A673 (cell line): ENCODE measurements around the genes IZUMO4, TIMM13 and GNG7.

DNA sequence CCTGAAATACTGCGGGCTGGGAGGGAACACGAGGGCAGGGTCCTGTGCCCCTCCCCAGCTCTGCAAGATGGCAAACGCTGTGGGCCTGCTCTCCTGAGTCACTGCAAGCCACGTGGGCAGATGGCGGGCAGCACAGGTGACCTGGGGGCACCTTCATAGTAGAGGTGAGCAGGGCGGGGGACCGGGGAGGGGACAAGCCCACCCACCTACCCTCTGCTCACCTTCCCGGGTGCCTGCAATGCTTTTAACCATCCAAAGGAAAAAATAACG lies 12.0 kb downstream of the MKNK2 start:
- PRO-cap = no peak

GRCh38 chr19:2039418-2039975 lies 11.5 kb downstream of the MKNK2 start:
- PRO-cap = no peak

GRCh38 chr19:2059057-2060280 lies 8.4 kb upstream of the MKNK2 start:
- PRO-cap = no peak

- PRO-cap = bidirectional peak, plus-strand start at chr19:2060971, minus-strand start at chr19:2060965; bidirectional peak, plus-strand start at chr19:2061733, minus-strand start at chr19:2061475
These were observed 9.8 kb upstream of the MKNK2 start for GRCh38 chr19:2060523-2061597.

- PRO-cap = no peak
These were observed 20.1 kb upstream of the MKNK2 start for GRCh38 chr19:2070875-2071736.

DNA sequence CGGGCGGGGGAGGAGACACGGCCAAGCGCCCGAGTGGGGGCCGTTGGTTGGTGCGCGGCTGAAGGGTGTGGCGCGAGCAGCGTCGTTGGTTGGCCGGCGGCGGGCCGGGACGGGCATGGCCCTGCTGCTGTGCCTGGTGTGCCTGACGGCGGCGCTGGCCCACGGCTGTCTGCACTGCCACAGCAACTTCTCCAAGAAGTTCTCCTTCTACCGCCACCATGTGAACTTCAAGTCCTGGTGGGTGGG lies at the start of gene IZUMO4:
Gene IZUMO4, plus strand, starts transcription at position 85 of the 246 bp plus-strand sequence.
- PRO-cap = unidirectional peak, plus-strand start at position 196 of the sequence

DNA sequence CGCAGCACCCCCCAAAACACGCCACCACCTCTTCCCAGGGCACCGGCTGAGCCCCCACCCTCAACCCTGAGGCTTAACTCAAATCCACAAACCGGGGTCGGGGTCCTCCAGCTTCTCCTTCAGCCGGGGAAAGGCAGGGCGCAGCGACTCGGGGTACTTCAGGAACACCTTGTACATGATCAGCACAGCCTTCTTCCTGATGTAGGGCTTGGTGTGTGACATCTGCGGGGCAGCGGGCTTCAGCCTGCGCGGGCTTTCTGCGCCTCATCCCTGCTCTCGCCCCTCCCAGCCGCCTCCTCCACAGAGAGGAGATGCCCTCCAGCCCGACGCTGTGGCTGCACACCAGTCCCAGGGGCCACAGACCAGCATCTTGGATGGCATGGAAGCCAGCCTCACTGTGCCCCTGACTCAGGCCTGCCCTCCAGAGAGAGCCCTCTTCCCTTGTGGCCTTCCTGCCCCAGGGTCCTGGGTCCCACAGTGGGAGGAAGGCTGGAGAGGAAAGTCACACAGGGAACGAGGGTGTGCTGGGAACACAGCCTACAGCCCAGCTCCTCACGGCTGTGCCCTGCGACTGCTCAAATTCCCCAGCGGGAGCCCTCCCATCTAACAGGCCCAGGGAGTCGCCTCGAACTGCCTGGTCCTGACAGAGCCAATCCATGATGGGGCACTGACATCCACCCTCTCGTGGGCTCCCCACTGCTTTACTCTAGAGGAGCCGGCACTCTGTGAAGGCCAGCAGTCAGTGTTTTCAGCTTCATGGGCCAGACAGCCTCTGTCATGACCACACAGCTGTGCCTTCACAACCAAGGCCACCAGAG lies 20.8 kb downstream of the AP3D1 start:
- PRO-cap = no peak

DNA sequence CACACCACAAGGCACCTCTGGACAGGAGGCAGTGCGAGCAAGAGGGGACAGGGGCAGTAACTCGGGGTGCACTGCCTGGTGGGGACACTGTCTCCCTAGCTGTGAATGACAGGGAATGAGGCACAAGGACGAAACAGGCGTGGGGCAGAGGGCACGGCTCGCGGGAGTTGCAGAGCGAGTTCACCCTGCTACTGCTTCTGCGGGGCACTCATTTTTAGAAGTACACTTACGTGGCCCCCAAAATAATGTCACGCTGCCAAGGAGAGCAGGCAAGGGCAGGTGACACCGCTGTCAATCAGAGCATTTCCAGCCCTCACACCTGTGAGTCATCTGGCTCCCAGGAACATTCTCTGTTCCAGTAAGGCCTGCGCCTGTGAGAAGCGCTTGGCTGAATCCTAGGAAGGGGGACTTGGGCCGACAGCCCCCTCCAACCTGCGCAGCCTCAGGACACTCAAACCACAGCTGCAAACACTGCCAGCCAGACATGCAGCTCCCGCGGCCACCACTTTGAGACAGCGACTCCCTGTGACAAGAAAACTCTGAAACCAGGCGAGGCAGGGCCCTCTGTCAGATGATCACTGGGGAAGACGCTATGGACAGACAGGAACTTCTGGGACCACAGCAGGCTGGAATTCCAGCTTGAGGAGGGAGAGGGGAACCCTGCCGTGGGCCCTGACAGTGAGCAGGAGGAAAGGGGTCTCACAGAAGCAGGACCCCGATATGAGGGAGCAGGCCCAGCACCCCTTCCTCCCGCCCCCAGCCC lies 12.7 kb downstream of the DOT1L start:
- PRO-cap = no peak

GRCh38 chr19:2195270-2195729 lies 31.6 kb downstream of the DOT1L start:
- PRO-cap = no peak

- PRO-cap = no peak
These were observed 5.2 kb downstream of the PLEKHJ1 start for GRCh38 chr19:2230852-2231443.

DNA sequence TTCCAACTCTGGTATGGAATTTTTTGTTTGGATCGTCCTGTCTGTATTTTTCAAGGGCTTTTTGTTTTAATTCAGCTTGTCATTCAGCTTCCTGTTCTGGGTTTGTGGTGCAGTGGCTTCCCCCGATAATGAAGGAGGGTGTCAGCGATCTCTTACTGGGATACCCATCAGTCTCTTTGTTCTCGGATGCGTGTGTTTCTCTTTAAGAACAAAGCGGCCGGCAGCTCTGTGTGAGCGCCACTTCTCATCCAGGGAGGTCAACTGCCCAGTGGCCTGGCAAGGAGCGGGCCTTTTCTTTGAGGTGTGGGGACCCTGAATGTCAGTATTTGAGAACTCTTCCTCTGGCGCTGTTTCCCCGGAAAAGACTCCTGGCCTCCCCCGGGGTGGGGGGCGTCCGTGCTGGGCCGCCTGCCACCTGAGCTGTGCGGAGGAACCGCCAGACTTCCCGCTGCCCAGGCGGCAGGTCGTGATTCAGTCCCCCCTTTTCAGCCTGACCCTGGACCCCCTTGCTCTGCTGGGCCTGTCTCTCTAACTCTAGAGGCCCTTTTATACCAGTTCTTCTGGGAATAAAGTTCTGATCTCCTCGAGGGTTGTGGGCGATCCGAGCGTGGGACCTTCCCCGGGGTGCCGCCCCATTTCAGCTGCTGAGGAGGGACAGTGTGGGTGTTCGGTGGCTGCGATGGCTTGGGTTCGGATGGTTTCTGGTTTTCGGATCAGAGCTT lies 3.3 kb downstream of the SF3A2 start:
- PRO-cap = no peak

DNA sequence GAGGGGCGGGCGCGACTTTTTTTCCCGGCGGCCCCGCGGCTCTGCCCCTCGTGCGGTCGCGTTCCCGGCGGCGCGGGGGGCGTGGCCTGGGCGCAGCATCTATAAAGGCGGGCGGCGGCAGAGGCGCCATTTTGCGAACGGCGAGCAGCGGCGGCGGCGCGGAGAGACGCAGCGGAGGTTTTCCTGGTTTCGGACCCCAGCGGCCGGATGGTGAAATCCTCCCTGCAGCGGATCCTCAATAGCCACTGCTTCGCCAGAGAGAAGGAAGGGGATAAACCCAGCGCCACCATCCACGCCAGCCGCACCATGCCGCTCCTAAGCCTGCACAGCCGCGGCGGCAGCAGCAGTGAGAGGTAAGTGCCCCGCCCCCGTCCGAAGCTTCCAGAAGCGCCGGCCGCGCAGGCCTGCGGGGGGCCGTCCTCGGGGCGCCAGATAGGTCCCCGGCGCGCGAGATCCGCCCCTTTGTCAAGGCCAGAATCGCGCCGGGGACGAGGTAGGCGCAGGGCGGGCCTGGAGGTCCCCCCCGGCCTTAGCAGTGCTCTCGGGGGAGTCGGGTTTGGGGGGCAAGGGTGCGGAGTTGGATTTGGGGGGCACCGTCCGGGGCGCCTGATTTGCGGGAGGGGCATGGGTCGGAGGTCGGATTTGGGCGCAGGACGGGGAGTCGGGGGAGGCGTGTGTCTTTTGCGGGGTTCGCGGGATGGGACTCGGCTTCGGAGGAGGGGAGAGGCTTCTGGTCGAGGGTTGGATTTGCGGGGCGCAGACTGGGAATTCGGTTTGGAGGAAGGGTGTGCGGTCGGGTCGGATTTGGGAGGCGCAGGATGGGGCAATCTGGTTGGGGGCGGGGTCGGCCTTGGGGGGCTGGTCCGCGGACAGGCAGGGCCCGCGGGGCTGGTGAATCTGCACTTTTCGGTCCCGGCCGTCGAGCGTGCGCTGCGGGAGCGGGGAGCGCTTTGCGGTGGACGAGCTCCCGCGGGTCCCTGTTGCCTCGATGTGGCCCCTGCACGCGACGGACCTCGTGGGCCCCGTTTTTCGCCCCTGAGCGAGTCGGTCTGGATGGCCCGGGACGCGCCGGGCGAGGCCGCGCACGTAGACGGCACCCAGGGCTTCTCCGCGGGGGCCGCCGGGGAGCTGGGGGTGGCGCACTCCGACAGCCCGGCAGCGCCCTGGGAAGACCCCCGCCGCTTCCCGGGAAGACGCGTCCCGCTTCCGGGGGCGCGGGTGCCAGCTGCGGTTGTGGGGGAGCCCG lies 12.2 kb downstream of the PEAK3 start:
- PRO-cap = bidirectional peak, plus-strand start at position 130 of the sequence, minus-strand start outside the sequence; bidirectional peak, plus-strand start at position 474 of the sequence, minus-strand start at position 359 of the sequence; bidirectional peak, plus-strand start at position 902 of the sequence, minus-strand start at position 760 of the sequence

- PRO-cap = no peak
These were observed 5.6 kb downstream of the LINGO3 start for GRCh38 chr19:2302189-2302872.

DNA sequence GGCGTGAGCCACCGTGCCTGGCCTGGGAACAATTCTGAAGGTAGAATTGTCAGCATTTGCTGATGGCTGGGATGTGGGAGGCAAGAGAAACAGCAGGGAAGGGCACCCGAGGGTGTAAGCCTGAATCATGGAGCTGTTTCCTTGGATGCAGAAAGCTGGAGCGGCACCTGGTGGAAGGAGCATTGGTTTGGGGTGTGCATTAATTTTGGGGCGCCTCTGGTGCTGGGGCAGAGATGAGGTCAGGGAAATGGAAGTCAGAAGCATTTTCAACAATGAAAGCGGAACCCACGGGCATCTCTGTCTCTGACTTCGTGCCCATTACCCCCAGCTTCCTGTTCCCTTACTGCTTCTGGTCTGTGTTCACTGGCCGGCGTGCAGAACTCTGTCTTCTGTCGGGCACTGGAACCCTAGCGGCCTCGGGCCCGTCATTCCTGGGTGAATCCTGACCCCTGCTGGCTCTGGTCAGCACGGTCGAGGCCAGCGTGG lies 7.8 kb upstream of the LINGO3 start:
- PRO-cap = no peak

DNA sequence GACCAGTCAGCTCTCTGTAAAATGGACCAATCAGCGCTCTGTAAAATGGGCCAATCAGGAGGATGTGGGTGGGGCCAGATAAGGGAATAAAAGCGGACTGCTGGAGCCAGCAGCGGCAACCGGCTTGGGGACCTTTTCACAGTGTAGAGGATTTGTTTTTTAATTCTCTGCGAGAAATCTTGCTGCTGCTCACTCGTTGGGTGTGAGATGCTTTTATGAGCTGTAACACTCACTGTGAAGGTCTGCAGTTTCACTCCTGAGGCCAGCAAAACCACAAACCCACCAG lies 32.9 kb downstream of the TMPRSS9 start:
- PRO-cap = unidirectional peak, plus-strand start at position 115 of the sequence

DNA sequence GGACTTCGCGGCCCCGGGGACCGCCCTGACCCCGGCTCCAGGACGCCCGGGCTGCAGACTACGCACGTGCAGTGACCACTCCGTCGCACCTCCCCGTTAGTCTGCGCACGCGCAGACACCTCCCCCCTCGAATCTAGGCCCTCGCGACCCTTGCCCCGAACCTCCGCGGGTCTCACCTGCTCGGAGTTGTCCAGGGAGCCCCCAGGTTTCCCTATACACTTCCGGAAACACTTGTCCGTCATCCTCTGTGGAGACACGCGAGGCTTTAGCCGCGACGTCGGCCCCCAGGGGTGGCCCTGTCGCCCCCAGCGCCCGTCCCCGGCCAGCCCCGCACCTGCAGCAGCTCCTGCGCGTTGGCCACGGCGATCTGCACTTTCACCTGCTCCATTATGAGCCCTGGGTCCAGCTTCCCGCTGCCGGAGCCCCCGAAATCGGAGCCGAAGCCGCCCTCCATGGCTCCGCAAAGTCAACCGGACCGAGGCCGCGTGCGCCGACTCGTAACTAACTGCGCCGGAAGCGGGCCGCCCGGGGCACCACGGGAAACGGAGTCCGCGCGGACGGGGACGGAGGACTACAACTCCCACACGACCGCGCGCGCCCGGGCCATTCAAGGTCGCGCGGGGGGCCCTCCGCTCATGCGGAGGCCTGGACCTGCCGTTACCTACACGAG lies at the start of gene TIMM13:
Gene TIMM13, minus strand, starts transcription at position 507 of the 670 bp plus-strand sequence.
- PRO-cap = bidirectional peak, plus-strand start at position 583 of the sequence, minus-strand start at position 503 of the sequence

GRCh38 chr19:2500889-2501324 lies 25.0 kb downstream of the GADD45B start:
- PRO-cap = no peak

DNA sequence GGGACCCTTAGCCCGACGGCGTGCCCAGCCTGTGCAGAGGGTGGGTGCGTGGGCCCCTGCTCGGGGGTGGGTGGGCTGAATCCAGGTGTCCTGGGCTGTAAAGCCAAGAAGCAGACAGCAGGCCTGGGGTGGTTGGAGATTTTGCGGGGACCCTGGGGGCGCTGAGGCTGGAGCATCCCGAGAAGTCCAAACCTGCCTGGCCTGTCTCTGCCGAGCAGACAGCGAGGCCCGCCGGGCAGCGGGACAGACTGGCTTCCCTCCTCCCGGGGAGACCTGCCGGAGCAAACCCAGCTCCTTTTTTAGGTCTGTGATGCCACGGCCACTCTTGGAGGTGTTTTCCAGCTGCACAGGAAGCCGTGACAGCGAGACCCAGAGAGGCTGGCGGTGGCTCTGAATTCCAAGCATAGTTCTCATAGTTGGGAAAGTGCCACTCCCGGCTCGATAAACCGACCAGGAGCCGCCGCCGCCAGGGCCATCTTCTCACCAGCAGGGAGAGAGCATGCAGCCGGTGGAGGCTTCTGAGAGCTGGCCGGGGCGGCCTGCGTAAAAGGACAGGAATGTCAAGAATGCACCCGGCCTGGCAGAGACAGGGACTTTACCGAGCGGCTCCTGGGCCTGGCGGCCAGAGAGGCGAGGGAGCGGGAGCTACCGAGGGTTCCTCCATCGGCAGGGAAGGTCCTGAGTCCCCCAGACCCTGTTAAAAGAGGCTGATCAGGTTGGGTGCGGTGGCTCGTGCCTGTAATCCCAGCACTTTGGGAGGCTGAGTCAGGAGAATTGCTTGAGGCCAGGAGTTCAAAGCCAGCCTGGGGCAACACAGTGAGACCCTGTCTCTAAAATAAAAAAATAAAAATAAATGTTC lies 64.8 kb downstream of the GADD45B start:
- PRO-cap = bidirectional peak, plus-strand start at position 625 of the sequence, minus-strand start at position 482 of the sequence

DNA sequence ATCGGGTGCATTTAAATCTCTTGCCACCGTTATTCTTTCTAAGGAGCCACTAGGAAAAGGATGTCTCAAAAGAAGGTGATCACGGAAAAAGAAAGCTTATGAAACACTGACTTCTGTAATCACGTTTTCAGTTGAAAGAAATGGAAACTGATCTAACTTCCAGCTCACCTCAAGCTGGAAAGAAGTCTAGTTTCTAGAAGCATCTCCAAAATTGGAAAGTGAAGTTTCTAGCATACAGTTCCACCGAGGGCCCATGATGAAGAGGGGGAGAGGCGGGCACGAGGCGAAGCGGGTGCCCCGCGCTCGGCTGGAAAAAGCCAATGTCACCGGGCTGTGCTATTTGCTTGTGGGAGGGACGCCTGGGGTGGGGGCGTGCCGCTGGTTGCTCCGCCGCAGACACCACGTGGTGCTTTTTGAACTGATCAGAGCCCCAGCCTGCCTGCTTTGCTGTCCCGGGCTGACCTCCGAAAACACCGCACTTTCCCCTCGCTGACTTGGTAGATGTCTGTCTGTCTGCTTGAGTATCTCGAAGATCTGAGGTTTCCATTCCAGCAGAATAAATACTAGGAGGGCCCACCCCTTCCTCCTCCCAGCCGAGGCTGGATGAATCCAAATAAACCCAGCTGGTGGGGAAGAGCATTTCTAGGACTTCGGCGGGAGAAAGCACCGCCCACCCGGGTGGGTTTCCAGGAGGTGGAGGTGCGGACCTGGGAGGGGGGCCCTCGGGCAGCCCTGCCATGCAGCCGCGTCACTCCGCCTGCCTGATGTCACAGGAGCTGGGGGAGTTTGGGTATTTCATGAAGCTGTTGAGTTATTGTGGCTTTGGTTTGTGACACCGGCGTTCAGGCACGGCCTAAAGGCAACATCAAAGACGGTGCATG lies 103.5 kb downstream of the GNG7 start:
- PRO-cap = bidirectional peak, plus-strand start at position 450 of the sequence, minus-strand start at position 316 of the sequence; bidirectional peak, plus-strand start at position 822 of the sequence, minus-strand start at position 532 of the sequence

GRCh38 chr19:2702320-2703030 lies at the start of gene GNG7:
TSS of gene GNG7 (minus strand) at chr19:2702694.
- PRO-cap = unidirectional peak, minus-strand start at chr19:2702694